H7 (cell line): ENCODE measurements around a stretch of chr16.

GRCh38 chr16:78519321-78520006 lies 420.0 kb downstream of the WWOX start:
- RAMPAGE, long total RNA, result no peak

GRCh38 chr16:78537312-78537923 lies 438.0 kb downstream of the WWOX start:
- RAMPAGE, long total RNA, result no peak

DNA sequence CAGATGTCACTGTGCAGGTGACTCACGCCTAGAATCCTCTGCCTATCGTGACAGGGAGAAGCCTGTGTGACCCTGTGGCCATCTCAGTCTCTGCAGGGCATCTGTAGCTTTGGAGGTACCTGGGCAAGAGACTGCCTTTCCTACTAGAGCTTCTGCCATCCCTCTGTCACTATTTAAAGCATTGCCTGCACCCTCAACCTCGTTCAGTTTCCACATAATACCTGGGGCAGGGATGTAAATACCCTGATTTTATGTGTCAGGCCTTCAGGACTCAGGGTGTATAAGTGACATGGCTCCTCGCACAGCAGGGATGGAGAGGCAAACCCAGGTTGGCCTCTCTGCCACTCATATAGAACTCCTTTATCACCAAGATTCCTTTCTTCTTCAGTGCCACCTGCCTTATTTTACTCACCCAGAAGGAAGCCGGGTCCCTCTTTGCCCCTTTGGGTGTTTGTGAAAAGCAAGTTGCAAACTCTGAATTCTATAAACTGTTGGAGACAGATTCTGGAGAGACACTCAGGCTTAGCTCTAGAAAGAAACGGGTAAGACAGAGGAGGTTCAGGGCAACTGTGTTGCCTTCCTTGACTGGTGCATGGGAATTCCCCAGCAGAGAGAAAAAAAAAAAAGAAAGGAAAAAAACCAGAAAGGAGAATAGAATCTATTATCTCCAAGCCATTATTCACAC lies 501.5 kb downstream of the WWOX start:
- RAMPAGE, long total RNA, result no peak

DNA sequence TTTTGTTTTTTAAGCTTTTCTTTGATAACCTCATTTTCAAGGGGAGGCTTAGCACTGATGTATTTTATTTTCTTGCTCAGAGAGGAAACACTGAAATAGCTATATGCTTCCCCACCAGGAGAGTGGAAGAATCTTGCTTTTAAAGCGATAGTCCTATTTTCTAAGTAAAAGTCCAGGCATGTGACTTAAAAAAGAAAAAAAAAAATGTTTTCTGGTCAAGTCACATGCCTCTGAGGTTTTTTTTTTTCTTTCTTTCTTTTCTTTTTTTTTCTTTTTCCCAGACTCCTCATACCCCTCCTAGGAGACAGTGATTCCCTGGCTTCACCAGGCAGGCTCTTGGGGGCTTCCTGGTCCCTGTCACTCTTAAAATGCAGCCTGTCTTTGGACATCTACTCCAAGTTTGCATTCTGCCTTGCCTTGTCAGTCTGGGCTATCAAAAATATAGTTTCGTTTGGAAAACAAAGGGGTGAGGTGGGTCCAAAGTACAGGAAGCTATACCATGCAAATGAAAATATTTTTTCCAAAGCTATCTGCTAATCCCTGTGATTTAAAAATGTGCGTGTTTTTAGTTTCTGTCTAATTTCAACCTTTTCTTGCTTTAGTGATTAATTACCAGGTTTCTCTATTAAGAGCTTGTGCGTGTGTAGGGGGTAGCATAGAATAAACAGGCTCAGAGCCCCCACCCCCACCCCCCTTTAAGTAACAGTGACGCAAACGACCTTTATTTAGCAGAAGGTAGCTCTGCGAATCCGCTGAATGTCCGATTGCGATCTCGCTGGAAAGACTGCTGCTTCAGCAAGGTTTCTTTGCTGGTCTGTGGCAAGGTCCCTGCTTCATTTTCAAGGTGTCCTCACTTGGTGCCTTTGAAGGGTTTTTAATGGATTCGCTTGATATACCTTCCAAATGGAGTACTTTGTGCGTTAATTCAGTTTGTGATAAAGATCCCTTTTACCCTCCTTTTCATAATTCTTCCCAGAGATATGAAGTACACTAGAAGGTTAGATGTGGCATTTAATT lies 510.1 kb downstream of the WWOX start:
- RAMPAGE, long total RNA, result no peak

DNA sequence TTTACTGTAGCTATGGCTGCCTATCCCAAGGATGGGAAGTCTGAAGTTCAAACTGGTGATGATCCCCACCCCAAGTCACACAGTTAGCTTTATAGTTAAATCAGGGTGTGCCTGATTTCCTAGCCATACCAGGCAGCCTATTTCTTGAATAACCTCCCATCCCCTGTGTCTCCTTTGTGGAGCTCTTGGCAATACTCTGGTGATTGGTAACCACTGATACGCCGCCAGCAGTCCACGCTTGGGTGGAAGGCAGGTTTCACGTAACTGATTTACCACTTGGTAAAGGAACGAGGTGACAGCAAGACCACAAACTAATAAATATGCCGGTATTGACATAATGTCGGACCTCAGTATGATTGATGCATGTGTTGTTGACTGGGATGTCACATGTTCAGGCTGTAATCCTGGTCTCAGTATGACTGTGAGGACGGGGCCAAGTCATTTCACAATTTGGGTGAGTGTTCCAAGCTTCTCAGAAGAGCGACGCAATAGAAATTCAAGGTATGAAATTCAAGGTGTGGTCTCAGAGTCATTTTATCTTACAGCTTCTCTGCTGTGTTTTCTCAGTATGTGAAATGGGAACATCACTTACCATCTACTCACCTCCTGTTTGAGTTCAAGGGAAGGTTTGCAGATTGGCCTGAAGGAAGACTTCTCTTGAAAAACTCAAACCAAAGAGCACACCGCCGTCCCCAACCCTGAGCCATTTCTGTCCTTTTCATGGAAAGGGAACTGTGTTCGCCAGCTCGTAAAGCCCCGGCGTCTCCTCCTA lies 678.8 kb downstream of the WWOX start:
- RAMPAGE, long total RNA, result no peak

DNA sequence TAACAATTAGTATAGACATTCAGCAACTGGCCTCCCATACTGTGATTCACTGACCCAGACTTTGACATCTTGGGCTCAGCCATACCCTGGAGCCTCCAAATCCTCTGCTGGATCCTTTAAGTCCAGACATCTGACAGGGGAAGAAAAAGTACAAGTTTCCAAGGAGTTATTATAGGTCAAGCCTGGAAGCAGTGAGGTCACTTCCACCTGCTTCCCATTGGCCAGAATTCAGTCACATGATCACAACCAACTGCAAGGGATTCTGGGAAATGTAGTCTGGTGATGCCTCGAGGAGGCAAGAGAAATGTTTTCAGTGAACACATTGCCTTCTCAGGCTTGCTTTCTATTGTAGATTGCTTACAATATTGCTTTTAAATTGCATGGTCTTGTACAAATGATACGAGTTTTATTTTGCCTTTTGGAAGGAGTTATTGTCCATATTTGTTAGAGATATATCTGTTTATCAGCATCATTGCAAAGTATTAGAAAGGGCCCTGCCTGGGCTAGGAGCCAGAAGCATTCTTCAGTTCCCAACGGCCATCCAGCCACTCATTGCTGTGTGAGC lies 696.8 kb downstream of the WWOX start:
- RAMPAGE, long total RNA, result no peak

DNA sequence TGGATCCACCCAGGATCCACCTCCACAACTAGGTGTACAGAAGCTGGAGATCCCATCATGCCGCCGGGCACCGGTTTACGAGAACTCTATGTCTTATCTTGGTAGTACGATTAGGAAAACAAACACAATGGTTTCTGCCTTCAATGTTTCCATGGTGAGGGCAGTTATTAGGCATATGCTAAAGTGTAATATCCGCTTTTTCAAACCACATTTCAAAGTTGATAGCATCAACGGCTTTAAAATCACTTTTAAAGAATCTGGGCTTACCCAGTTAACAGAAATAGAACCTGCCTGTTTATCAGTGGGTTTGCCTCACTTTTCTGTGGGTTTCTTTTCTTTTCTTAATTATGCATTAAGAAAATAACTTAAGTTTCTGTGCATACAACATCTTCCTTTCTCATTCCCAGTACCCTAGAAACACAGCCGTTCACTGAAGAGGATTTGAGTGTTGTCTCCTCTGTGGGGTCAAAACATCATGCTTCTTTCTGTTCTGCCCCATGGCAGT lies 705.5 kb downstream of the MAF start:
- RAMPAGE, long total RNA, result no peak

GRCh38 chr16:78984858-78985408 lies 615.6 kb downstream of the MAF start:
- RAMPAGE, long total RNA, result no peak

DNA sequence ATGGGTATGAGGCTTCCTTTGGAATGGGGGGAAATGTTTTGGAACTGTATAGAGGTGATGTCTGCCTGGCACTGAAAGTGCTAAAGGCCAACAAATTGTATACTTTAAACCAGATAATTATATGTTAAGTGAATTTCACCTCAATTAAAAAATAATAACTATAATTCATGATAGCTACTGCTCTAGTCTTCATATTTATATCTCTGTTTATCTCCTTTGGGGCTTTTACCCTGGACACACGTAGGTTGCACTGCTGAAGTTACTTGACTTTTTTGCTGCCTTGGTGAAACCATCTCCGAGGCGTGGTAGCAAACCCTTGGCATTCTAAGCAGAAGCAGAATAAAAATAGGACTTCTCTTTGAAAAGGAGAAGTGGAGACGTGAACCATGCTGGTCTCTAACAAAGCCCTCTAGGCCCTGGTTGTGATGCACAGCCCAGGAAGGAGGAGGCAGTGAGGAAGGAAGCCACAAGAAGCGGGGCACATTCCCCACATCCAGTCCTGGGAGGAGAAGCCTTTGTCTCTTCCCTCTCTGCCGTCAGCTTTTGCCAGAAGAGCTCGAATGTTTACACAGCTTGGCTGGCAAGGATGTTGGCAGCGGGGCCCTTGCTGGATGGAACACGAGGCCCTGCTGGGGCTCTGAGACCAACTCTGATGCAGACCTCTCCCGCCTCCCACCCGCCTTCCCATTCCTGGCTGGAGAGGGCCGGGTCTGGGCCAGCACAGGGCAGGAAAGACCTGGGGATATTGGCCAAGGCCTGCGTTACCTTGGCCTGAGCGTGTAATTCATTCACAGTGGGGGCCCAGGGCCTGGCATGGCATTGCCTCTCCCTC lies 91.4 kb downstream of the MAF start:
- RAMPAGE, long total RNA, result no peak

DNA sequence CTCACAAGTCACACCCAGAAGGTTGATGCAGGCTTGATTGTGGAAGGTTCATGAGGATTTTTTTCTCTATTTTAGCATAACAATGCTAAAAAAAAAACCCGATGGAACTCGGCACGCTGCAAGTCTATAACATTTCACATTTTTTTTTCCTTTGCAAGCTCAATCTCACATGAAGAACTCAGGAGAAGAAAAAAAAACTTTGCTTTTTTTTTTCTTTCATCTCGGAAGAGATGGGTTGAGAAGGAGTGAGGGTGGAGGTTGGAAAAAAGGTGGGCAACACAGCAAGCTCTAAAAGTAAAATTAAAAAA lies 2.6 kb downstream of the MAF start:
- RAMPAGE, long total RNA, result no peak

DNA sequence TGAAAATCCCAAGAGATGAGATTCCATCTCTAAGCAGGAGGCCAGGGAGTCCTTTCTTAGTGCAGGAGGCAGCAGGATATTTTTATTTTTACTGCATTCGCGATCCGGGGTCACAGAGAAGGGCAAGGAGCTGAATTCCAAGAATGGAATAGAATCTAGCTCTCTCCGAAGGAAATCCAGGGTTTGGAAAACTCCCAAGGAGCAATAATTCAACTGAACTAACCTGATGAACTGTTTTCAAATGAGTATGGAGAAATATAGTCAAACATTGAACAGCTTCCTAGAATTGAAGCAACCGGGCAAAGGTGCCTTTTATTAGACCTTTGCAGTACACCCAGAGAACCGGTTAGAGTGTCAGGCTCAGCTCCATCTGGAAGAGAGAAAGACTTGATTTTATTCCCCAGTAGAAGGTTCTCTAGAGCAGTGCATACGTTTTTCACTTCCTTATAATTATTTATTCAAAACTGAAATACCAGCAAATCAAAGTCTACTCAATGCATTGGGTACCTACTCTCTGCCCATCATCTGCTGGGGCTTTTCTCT lies 120.8 kb upstream of the MAF start:
- RAMPAGE, long total RNA, result no peak

DNA sequence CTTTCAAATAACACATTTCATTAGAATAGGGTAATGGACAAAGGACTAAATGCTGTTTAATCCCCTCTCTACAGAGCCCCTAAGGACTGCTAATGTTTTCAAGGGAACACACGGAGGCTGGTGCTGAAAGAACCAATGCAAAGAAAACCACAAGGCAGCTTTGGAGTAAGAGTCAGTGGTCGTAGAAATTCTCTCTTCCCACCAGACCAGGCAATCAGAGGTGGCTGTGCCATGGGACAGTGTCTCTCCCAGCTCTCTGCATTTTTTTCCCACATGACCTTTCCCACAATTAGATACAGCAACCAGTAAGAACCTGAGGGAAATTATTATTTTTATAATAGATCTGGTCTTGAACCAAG lies 445.8 kb upstream of the MAF start:
- RAMPAGE, long total RNA, result no peak

DNA sequence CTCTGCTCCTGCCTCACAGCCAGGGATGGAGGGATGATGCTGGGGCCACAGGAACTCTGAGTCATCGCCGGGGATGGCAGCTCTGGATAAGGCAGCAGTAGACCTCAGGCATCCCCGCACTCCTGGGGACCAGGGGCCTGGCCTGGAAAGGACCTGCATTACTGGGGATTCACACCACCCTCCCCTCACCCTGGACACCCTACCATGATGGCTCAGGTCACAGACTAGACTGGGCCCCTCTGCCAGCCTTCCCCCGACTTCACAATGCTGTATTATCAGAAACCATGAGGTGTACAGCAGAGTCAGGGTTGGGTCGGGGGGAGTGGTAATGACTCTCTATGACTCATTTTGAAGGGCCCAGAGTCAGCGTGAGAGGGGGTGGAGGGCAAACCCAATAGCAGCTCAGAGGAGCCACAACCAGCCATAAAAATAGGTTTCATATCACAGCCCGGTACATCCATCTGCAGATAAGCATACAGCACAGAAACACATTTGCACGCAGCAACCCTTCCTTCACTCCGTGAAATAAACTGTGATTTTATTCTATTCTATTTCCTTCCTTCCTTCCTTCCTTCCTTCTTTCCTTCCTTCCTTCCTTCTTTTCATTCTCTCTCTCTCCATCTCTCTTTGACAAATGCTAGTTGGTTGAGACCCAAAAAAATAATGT lies 28.8 kb downstream of the DYNLRB2 start:
- RAMPAGE, long total RNA, result no peak

GRCh38 chr16:80684862-80685331 lies 119.5 kb downstream of the CDYL2 start:
- RAMPAGE, long total RNA, result no peak

DNA sequence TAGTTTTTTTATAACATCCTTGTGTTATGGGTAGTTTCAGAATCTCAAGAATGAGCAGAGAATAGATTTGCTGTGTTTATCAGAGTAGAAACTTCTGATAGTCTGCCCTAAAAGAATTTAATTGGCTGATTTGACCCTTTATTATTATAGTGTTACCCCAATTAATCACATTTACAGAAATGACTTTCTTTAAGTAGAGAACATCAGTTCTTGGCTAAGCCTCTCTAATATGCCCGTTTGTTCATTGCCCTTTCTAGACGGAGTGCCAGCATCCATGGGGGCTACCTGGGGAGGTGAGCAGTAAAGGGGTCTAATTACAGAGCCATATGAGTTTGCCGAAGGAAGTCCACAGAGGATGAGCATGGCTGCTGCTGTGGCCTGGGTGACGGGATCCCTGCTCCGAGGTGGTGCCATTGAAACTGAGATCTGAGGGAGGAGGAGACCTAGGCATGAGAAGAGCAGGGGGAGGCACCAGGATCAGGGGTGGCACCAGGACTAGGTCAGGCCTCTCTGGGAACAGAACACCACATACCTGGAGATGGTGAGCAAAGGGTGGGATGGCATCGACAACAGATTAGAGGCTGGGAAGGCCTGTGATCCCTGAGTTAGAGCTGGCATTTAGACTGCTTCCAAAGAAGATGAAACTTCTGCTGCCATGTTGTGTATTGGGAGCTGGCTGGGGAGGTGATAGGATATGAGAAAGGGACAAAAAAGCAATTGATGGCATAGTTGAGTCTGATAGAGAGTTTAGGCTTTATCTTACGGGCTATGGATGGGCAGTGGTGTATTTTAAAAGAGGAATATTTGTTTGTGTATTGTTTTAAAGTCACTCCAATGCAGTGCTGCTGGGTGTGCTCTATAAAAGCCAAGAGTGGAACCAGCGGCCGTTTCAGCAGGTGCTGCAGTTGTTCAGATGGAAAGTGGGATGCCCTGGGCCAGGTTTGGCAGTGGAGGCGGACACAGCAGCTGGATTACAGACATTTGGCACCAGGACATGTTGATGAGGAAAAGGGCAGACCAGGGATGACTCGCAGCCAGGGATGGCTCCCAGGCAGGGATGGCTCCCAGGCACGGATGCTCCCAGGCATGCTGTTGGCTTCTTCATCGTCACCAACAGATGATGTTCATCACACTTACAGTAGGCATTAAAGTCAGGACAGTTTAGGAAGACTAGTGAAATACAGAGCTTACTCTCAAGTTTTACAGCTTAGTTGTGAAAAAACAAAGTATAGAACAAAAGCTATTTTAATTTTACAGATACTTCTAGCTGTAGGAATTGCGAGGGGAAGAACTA lies 9.7 kb downstream of the GAN start:
- RAMPAGE, long total RNA, result no peak

- RAMPAGE, long total RNA, result no peak
These were observed 7.9 kb downstream of the CMIP start for GRCh38 chr16:81452398-81452922.

DNA sequence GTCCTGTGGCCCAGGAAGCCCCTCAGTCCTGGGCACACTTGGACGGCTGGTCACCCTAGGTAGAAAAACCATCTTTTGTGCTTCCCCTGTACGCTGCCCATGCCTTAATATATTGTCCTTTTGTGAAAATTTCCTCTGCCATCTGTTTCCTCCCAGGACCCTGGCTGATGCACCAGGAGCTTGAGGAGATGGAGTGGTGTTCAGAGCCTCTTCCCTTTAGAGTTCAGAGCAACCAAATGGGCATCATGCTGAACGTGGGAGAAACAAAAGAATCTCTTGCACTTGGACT lies 15.8 kb downstream of the CMIP start:
- RAMPAGE, long total RNA, result no peak

DNA sequence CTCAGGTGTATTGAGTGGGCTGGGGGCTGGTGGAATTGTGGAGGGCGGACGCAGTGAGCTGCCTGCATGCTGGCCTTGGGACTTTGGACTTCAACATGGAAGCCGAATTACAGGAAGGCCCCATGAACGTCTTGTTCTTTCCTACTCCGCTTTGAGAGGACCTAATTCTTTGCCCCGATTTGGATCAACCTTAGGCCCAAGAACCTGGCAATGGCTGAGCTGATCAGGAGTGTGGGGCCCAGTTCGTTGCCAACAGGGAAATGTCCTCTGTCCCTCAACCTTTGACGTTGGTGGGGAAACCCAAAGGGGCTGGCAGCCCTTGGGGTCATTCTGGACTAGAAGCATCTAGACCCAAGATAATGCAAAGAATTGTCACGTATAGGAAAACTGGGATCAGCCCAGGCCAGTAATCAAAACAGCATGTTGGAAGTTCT lies 24.3 kb downstream of the CMIP start:
- RAMPAGE, long total RNA, result no peak

GRCh38 chr16:81532439-81533165 lies 88.0 kb downstream of the CMIP start:
- RAMPAGE, long total RNA, result no peak

- RAMPAGE, long total RNA, result no peak
These were observed 105.8 kb downstream of the CMIP start for GRCh38 chr16:81550375-81550884.